LHCN-M2 (cell line): ENCODE measurements around the genes GPATCH2L and IRF2BPL.

- RAMPAGE, long total RNA, result no peak
Measured at GRCh38 chr14:75229977-75231018, 48.3 kb upstream of the FOS start.

- RAMPAGE, long total RNA, result no peak
Measured at GRCh38 chr14:75277183-75277987, 1.2 kb upstream of the FOS start.

GRCh38 chr14:75282673-75283795, 4.4 kb downstream of the FOS start:
- RAMPAGE, long total RNA, result no peak

- RAMPAGE, long total RNA, result no peak
Measured at GRCh38 chr14:75295037-75295482, 16.4 kb downstream of the FOS start.

GRCh38 chr14:75542419-75543241, 20.4 kb downstream of the BATF start:
- RAMPAGE, long total RNA, result no peak

GRCh38 chr14:75577422-75578029, 894 bp upstream of the FLVCR2 start:
- RAMPAGE, long total RNA, result no peak

DNA sequence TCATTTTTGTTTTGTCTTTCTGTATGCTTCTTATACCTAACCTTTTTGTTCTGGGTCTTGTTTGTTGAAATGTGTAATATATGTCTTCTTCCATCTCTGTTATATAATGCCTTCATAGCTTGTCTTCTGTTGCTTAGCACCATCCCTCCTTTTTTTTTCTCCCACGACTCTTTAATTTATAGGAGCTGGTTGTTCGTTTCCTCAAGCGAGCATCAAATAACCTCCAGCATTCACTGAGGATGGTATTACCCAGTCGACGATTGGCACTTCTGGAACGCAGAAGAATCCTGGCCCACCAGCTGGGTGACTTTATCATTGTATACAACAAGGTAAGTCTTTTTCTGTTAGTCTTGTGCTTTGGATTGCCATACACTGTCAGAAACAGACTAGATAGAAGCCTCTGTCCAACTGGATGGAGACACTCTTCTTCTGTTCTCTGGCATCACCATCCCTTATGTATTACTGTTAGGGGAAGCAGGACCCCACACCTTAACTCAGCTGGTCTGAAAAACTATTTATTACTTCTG, 114.3 kb downstream of the TTLL5 start:
- RAMPAGE, long total RNA, result no peak

GRCh38 chr14:75934760-75935599, 46.8 kb downstream of the TGFB3 start:
- RAMPAGE, long total RNA, result no peak

DNA sequence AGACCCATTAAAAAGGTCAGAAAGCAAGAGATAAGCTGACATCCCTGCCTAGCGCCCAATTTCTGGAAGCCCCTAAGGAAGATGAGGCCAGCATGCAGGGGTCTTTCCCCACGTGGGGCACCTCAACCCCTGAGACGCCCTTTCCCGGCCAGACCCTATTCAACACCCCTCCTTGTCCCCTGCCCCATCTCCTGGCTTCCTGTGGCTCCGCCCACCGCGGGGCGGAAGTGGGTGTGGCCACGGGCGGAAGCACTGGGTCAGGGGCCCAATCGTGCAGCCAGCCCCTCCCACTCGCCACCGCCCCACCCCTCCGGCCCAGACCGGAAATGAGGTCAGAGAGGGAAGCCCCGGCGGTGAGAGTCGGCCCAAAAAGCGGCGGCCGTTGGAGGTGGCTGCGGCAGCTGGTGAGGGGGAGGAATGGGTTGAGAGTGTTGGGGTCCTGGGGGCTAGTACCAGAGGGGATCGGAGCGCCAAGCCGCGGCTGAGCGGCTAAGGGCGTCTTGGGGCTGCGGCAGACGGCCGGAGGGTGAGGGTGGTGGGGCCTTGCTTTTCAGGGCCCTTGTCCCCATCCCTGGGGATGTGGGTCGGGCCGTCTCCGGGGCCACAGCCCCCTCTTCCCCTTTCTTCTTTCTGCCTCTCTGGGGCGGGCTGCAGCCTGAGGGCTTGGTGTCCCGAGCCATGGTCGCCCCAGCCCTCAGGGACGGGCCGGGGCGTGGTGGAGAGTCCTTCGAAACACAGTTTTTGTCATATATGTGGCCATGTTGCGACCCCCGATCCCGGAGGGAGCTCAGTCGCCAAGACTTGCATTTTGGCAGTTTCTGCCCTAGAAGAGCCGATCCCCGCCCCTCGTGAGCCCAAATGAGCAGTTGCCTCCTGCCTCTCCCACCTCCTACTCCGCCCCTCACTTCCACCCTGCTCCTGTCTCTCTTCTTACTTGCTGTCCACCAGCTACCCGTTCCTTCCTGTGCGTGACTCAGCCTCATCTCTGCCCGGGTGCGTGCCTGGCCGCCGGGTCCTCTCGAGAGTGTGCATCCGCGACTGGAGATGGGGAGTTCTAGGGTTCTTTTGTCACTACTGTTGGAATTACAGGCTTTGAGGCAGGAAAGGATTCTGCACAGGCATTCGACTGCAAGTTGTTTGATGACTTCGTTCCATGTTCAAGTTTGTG, at the start of gene GPATCH2L:
TSS of gene GPATCH2L (plus strand) at position 335 of the 1,168 bp plus-strand sequence.
- RAMPAGE, long total RNA, result no peak

DNA sequence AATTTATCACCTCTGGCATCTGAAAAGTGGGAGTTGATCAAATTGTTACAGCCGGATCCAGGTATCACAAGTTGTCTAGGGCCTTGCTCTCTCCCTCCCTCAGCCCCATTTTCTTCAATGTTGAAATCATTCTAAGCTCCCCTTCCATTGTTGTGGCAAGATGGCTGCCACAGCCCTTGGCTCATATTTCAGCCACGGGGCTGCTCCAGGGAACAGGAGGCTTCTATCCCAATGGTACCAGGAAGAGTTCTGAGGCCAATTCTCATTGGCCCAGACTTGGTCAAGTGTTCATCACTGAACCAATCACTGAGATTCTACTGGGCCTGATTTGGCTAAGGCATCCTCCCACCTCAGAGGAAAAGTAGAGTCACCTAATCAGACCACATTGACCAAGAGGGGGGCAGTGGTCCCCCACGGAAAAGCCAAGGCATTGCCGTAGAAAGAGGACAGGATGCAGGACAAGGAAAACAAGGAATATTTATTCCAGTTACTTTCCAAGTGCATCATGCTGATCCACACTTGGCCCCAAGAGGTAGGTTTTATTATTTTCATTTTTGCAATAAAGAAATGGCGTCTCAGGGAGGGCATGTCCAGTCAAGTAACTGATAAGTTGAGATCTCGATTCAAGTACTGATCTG, 106.3 kb downstream of the GPATCH2L start:
- RAMPAGE, long total RNA, result no peak

- RAMPAGE, long total RNA, result no peak
Measured at GRCh38 chr14:76761838-76762264, 583 bp downstream of the VASH1 start.

DNA sequence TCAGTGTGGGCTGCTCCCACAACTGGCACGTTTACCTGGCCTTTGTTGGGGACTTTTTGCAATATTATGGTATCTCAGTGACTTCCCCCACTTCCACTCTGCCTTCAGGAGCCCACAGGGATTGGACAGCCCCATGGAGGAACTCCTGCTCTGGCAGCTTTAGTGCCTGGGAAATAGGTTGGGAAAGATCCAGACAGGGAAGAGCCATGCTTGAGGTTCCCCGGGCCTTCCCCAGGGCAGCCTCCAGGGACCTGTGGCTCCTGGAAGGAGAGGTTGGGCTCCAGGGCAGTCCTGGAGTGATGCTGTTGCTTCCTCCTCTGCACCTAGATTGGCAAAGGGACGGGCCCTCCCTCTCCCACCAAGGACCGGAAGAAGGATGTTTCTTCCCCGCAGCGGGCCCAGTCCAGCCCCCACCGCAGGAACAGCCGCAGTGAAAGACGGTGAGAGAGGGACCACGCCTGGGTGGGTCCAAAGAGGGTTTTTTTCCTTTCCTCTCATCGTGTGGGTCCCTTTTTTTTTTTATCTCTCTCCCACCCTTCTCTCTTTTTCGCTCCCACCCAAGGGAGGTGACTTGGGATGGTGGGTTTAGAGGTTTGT, 16.5 kb downstream of the VASH1 start:
- RAMPAGE, long total RNA, result no peak

DNA sequence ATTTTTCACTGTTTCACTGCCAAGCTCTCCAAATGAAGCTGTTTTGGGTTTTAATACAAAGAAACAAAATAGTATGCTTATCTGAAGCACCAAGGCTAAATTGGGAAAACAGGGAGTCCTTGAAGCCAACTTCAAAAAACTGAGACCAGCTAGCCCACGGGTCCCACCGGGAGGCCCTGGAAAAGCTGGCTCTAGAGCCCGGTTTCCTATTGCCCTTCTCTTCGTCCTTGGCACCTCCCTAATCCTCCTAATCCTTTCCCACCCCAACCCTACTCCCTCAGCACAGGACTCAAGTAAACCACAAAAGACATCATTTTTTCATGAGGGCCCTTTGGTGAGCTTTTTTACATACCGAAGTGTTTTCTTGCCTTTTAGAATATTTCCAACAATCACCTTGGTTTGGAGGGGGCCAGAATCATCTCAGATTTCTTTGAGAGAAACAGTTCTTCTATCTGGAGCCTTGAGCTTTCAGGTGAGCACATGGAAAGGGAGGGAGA, 11.3 kb downstream of the LRRC74A start:
- RAMPAGE, long total RNA, result no peak

- RAMPAGE, long total RNA, result no peak
Measured at GRCh38 chr14:76899003-76899474, 72.8 kb downstream of the LRRC74A start.

- RAMPAGE, long total RNA, result no peak
Measured at GRCh38 chr14:76961578-76962278, 66.8 kb downstream of the IRF2BPL start.

DNA sequence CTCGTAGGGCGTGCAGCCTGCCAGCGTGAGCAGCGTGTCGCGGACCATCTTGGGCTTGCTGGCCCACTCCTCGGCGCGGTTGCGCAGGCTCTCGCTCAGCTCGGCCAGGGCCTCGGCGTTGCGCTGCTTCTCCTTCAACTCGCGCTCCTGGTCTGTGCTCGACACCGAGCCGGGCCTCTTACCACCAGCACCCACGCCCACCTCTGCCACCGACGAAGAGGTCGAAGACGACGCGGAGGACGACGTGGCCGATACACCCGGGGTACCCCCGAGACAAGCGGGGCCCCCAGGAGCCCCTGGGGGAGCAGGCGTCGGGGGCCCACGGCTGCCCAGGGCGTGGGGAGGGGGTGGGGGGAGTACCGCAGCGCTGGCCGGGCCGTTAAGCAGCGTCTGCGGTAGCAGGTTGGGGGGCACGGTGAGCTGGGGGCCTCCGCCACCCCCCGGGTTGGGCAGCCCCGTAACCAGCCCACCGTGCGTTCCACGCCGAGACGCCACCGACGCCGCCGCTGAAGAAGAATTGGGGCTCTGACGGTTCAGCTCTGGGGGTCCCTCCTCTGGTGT, 1.8 kb downstream of the IRF2BPL start:
- RAMPAGE, long total RNA, result no peak

- RAMPAGE, long total RNA, result no peak
Measured at GRCh38 chr14:77028231-77029167, at the start of gene IRF2BPL. Gene IRF2BPL, minus strand, starts transcription at chr14:77028708.

GRCh38 chr14:77033741-77035006, 5.7 kb upstream of the IRF2BPL start:
- RAMPAGE, long total RNA, result no peak

DNA sequence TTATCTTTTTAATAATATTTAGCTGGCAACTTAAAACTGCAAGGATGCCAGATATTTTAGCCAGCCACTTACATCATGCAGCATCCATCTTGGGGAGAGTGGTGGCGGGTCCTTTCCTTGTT, 12.3 kb upstream of the IRF2BPL start:
- RAMPAGE, long total RNA, result no peak

DNA sequence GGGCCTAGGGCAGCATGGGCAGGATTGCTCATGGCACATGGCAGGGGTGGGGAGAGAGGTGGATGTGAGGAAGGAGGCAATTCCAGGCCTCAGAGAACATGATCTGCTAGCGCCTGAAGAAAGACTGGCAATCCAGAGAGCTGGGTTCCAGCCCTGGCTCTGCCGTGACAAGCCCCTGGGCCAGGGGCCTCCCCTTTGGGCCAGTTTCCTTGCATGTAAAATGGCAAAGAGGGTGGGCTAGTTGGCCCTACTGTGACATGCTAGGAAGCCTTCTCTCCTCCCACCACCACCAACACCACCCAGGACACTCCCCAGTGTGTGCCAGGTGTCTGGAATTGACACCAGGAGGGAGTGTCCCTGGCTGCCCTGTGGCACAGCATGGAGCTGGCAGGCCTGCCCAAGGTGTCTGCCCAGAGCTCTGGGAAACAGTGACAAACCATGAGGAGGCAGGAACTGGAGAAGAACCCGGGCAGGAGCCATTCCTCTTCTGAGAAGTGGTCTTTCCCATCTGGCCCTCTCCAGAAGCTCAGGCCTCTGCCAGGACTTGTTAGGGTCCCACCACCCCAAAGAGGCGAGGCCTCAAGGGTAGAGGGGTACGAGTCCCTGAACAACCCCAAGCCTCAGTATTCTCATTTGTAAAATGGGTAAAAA, 24.1 kb upstream of the IRF2BPL start:
- RAMPAGE, long total RNA, result no peak